ENCODE measurements around the genes KCNK2 and GPATCH2.

DNA sequence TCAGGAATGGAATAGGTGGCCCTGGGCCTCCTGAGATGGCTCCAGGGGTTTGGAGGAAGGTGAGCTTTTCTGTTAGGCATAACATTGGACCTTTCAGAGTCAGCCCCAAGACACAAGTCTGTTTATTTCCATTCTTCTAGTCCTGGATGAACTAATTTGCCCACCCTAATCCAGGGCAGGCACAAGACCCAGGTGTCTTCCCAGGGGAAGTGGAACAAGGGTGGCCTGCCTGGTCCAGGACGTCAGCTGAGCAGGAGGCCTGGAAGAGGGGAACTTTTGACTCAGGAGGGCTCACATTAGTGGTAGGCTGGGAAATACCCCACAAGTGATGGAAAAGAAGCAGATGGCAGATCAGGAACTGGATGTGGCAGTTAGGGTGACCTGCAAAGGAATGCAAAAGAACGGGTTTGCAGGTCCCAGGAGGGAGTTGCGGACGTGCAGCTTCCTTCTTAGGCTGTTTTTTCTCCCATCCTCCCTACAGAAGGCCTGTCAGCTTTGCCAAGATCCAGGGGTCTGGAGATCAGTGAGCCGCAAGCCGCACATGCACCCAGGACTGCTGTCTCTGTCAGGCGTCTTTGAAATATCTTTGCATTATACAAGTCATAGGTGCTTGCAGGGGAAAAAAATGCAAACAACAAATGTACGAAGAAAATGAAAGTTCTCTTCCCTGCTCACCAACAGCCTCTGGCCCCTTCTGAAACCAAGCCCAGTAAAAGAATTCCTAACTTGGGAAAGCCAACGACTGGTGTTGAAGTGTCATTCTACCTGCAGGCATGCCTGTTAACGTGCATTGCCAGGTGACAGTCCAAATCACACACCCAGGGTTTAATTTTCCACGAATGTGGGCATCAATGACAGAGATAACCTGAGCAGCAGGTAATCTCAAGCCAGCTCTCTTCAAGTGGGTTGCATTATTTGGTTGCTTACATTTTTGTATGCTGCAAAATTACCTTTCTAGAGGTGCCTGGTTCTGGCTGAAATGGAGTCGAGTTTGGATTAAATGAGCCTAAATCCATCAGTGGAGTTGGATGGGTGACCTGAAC is 34.3 kb downstream of the NENF start:
- PRO-cap = no peak

DNA sequence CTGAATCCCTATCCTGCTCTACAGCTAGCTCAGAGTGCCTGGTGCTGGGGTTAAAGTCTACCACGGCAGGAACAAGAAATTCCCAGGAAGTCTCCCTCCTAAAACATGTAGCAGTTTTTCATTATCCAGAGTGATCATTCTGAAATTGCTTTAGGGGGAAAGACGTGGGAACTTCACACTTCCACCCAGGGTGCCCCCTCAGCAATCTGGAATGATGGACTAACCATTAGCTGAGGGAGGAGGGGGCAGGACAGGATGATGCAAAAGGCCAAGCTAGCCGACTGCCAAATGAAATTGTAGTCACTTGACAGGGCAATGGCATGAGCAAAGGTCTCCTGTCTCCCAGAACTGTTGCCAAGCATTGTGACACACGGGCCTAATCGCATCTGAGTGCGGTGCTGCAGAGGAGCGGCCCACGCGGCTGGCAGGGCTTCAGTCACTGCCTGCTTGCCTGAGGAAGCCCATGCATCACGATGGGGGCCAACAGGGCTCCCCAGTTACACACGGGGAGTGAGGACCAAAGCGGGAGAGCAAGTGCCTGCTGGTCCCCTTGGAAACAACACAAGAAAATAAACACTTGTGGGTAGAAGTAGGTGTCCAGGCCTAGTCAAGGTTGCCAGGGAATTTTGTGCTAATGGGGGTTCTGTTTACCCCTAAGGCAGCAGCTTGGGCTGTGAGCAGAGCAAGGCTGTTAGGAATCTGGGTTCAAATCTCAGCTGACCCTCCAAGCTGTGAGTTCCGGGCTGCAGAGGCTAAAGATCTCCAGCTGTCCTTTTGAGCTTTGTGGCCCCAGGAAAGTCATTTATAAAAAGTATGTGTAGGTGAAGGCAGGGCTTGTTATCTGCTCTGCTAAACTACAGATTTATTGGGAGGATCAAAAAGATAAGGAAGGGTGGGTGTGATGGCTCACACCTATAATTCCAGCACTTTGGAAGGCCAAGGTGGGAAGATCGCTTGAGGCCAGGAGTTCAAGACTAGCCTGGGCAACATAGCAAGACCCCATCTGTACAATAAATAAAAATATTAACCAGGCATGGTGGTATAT is 85.9 kb downstream of the NENF start:
- PRO-cap = bidirectional peak, plus-strand start at position 435 of the sequence, minus-strand start at position 221 of the sequence

GRCh38 chr1:212542653-212543290 is 65.8 kb upstream of the ATF3 start:
- PRO-cap = no peak

DNA sequence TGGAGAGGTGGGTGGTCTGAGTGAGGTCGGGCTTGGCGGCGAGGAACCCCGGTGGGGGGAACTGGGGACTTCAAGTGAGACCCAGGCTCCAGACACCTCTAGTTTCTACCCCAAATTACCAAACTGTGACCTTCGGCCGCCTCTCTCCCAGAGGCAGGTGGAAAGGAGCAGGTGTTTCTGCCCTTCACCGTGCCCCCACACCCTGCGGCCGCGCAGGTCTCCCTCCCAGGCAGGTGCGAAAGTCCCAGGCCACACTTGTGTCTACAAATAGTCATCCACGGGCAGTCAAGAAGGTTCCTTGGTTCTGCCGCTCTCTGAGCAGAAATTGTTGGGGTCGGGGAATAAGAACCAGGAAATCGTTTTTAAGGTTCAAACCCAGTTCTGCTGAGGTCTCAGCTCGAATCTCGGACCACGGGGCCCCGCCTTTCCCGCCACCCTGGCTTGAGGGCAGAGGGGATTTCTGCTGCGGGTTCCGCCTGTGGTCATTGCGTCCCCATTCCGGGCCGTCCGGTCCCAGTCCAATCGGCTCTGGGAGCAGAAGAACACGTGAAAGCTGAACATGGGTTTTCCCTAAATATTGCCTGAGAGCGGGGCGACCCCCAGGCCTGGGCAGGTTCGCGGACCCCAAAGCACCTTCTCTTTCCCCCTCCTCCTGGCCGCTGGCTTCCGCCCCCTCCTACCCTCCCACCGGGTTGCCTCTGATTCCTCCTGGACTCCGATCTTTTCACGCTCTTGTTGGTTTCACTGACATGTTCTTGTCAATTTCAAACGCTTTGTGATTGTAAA is 1.2 kb upstream of the ATF3 start:
- PRO-cap = bidirectional peak, plus-strand start at position 266 of the sequence, minus-strand start at position 263 of the sequence

- PRO-cap = bidirectional peak, plus-strand start at chr1:212701229, minus-strand start at chr1:212701180
These were observed 1.4 kb upstream of the BATF3 start for GRCh38 chr1:212700959-212701551.

DNA sequence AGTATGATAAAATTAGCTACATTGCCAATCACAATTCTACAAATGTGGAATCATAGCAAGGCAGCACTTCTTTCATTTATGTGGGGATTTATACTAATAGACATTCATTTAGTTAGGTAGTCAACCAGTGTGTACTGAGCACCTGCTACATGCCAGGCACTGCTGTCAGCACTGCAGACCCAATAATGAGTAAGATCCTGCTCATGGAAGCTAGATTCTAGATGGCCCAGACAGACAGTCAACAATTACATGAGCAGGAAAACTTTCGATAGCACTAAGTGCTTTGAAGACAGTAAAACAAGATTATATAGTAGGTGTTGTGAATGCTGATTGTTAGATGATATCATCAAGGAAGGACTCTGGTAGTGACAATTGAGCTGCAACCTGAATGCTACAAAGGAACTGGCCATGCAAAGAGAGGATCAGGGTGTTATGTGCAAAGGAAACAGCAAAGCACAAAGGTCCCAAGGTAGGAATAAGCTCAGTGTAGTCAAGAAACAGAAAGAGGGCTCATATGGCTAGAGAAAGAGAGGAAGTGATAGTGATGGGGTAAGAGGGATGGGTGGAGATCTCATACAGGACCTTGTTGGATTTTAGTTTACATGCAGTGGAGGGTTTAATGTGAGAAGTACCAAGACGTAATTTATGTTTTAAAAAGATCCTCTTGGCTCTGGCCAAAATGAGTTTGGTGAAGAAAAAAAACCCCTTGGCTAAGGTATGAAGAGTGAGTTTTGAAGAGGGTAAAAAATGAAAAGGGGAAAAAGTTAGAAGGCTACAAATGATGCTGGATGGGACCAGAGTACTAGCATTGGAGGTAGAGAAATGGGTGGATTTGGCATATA is 7.1 kb downstream of the TATDN3 start:
- PRO-cap = no peak

DNA sequence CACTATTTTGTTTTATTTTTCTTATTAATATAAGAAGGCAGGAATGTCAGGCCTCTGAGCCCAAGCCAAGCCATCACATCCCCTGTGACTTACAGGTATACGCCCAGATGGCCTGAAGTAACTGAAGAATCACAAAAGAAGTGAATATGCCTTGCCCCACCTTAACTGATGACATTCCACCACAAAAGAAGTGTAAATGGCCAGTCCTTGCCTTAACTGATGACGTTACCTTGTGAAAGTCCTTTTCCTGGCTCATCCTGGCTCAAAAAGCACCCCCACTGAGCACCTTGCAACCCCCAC is 36.2 kb upstream of the VASH2 start:
- PRO-cap = no peak

DNA sequence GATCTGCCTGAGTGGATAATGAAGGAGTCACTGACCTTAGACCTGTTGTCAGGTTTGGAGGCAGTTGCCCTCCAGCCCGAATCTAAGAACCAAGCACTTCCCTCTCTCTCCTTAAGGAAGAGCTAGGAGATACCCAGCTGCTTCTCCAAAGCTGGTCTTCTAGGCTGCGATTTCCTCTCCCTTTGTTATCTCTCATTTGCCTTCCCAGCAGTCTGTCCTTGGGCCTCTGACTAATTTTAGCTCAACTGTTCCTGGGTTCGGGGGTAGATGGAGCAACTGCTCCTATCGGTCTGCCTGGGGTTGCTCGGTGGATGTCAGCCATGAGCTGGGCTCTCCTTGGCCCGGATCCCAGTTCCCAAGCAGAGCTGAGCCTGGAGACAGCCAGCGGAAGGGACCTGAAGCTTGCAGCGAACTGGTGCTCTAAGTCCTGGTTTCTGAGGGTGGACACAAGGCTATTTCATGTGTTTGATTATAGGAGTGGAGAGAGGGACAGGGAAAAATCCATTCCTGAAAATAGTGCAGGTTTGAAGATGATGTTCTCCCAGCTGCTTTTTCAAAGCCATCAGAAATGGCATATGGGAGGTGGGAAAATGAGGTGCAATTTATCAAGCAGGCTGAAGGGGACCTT is 423.0 kb downstream of the RPS6KC1 start:
- PRO-cap = no peak

- PRO-cap = no peak
These were observed 29.4 kb upstream of the PROX1 start for GRCh38 chr1:213958314-213958832.

GRCh38 chr1:214261008-214261519 is 19.9 kb upstream of the SMYD2 start:
- PRO-cap = bidirectional peak, plus-strand start at chr1:214261431, minus-strand start at chr1:214261260

DNA sequence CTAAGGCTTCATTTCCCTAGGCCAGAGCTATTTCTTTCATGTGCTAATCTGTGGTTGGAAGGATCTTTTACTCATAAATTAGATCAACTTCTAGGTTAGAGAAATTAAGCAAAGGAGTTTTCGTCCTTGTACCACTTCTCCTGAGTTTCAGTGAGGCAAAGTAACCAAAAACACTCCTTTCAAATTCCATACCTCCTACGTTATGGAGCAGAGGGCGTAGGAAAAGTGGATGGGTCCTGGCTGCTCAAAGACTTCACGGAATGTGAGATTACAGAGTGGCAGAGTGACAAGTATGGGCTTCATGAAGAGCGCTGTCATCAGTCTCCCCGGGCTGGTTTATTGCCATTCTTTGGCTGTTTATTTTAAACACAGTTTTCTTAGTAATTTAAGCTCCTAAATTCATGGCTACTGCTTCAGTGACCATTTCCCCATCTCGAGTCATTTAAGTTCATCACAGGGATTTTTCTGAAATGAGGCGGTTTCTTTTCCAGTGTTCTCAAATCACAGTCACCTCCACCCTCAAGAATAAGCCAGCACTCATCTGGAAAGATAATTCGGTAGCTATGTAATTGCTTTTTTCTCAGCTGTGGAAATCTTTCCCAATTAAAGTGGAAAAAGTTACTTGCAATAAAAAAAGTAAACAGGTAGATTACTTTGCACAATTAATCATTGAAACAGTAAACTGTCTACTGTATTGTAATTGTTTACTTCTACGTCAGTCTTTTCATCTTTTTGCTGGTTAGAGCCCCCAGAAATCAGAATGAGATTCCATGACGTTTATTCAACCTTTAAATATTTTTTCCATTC is 3.2 kb upstream of the SMYD2 start:
- PRO-cap = bidirectional peak, plus-strand start at position 281 of the sequence, minus-strand start at position 152 of the sequence

- PRO-cap = no peak
These were observed 38.0 kb downstream of the SMYD2 start for GRCh38 chr1:214318814-214319481.

DNA sequence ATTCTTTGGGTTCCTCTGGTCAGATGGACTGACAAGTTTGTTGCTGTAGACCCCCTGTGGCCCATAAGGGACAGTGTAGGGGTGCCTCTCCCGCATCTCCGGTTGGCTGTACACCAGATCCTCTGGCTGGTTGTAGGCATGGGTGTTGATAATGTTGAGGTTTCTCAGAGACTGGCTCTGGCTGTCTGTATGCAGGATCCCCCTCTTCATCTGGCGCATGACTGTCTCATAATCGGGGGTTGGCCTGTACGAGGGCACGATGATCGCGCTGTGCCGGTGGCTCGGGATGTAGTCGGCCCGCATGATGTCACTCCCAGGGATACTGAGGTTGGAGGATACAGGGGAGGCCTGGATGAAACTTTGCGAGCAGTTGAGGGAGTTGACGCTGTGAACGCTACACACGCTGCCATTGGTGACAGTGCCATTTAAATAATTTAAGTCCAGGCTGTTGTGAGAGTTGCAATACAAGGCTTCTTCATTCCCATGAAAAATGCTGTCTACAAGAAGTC is 103.4 kb downstream of the SMYD2 start:
- PRO-cap = no peak

DNA sequence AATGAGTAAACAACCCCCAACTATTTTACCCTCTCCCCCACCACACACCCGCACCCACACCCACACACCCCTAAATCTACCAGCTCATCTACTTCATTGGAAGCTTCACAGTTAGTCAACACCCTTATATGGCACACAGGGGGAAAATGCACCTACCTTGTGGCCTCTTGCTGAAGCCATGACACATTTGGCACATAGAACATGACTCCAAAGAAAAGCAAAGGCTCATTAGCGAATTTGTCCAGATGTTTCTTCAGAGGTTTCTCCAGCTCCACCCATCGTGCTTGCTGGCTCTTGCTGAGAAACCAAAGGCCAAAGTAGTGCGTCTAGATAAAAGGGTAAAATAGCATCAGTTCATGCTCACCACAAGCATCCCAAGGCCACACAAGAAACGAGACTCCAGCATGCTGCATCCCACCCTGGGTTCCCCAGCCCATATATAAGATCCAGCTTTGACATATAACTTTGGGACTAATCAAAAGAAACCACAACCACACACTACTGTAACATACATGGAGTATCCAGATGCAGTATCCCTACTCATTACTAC is 99.7 kb downstream of the PTPN14 start:
- PRO-cap = no peak

- PRO-cap = bidirectional peak, plus-strand start at chr1:214552567, minus-strand start at chr1:214552480
These were observed 907 bp upstream of the PTPN14 start for GRCh38 chr1:214552165-214552853.

DNA sequence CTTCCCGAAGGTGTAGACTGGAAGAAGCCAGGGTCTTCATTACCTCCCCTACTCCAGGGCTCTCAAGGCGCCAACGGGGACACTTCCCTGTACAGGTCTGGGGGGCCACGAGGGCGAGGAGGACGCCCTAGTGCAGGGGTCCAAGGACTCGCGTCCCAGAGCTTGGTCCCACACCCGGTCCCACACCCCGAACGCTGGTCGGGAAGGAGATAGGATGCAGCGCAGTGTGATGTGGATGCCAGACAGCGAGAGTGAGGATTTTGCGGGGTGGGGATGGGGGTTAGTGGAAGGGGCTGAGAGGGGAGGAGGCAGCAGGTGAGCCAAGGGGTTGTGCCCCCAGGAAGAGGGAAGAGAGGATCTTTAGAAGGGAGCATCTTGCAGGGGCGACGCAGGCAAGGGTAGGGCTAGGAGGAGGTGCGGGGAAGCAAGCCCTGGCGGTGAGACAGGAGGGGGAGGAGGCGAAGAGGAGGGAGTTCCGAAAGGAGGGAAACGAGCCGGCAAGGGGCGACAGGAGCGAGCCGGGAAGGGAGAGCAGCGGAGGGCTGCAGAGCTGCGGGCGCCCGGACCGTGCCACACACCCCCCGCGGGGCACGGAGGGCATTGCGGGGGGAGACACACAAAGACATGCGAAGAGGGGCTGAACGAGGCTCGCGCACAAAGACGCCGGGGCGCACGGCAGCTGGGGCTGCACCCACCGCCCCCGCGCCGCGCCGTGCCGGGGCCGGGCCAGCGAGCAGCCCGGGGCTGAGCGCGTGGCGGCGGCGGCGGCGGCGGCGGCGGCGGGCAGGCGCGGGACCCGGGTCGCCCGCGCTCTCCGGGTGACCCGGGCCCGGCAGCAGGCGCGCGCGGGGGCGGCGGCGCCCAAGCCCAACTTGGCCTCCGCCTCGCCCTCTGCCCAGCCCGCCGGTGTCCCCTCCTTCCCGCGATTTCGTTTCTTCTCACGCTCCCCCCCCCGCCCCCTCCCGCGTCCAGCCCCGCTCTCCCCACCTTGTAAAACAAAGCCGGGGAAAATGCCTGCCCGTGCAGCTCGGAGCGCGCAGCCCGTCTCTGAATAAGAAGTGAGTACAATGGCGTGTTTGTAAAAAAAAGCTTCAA is at the start of gene KCNK2:
KCNK2 (plus strand) TSS at position 488 of the 1,095 bp plus-strand sequence.
- PRO-cap = no peak

GRCh38 chr1:215157211-215157605 is 74.7 kb downstream of the KCNK2 start:
- PRO-cap = no peak

- PRO-cap = no peak
These were observed 93.9 kb downstream of the KCTD3 start for GRCh38 chr1:215660938-215661414.

DNA sequence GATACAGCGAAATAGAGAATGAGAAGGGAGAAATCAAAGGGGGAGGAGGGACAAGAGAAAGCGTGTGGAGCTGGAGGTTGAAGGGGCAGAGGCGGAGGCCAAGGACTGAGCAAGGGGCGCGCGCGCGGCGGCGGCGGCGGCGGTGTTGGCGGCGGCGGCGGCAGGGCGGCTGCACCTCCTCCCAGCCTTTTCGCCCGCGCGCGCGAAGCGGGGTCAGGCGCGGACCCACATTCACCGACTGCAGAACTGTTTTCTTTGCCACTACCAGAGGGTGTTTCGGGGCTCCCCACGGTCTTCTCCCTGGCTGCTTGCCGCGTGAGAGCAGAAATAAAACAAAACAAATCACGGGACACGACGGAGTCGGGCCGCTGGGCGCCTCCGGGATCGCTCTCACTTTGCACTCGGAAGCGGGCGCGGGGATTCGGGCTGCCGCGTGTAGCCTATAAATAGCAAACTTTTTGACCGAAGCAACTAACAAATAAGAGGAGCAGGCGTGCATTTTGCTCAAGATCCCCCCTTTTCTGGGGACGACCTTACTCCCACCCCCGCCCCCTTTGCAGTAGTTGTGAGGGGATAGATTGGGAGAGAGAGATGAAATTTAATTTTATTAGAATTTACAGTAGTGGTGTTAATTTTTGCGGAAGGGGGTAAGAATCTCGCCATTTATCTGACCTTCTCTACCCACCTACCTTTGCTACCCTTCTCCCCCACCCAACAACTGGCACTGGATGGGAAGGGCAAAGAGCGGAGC is 412.4 kb upstream of the ESRRG start:
- PRO-cap = unidirectional peak, minus-strand start at position 397 of the sequence

DNA sequence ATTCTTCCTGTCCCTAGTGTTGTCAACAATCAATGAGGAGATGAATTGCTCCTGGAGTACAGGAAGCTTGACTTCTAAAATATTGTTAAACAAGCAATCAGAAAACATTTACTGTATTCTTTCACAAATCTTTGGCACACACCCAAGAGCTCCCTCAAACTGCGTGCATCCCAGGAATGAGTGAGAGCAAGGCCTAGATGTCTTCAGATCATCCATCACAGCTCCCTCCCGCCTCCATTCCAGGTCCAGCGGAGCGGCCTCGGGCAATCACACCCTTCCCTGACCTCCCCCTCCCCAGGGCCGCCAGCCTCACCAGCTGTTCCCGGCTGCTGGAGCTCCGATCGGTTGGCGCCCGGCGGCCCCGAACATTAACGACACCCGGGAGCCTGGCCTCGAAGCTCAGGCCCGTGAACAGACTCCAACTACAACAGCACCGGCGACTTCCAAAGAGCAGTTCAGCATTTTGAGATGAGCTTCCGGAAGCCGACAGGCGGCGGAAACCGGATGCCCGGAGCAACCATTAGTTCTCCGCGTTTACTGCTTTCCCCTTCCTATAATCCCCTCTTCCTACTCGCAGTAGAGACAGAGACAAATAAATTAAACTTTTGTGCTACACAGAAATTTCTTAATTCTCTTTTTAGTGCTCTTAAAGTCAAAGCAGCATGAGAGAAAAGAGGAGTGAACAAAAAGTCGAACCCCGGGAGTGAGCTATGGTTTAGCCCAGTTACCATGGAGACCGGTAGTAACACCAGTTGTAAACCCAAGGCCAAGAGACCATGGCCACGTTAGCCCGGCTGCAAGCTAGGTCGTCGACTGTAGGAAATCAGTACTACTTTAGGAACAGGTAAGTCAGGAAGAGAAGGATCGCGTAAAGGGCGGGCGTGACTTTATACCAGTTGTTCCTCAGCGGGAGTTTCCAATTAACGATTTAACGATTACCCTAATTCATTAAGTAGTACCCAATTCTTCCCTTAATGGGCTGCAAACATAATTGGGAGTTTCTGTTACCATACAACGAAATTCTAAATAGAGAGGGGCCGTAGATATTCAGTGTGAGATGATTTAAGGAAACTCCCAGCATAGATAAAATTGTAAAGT is at the start of gene GPATCH2:
GPATCH2 (minus strand) TSS at position 488 of the 1,098 bp plus-strand sequence.
- PRO-cap = unidirectional peak, minus-strand start at position 438 of the sequence

Measured in cardiac septum (tissue), 1 donor.